Penis (tissue), 1 donor: Measurements from ENCODE around the gene NCKAP5L.

- PRO-cap = no peak
Measured at GRCh38 chr12:48881703-48882888, 16.4 kb upstream of the RND1 start.

DNA sequence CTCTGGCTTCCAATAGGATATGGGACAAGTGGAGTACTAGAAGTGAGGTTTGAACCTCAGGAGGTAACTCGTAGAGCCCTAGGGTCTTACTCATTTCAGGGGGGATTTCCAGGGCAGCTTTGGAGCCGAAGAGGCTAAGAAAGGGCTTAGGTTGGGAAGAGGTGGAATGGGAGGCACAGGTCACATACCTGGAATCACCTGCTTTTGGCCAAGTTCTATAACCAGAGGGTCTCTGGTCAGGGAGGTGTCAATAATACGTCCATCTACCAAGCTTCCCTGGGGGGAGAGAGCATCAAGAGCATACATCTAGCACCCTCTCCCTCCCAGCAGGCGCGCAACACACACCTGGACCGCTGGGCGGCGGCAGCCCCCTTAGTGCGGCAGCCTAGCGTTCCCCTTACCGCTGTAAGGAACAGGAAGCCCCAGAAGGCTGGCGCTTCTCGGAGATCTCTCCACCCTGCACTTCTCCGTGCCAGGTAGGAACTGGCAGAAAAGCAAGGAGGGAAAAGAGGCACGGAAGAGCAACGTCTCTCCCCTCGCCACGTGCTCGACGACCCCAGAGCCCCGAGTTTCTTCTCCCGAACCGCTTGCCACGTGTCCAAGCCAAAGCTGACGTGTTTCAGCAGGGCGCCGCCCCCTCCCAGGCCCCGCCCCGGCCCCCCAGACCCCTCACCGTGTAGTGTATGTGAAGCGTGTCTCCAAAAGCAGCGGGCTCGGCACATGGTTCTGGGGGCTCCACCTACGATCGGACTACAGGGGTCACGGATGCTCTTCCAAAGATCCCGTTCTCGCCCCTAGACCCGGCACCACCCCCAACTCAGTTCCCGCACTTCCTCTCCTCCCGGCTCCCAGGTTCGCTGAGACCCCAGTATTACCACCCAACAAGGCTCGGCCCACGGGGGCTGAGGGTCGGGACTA, 660 bp downstream of the FKBP11 start:
- PRO-cap = no peak

DNA sequence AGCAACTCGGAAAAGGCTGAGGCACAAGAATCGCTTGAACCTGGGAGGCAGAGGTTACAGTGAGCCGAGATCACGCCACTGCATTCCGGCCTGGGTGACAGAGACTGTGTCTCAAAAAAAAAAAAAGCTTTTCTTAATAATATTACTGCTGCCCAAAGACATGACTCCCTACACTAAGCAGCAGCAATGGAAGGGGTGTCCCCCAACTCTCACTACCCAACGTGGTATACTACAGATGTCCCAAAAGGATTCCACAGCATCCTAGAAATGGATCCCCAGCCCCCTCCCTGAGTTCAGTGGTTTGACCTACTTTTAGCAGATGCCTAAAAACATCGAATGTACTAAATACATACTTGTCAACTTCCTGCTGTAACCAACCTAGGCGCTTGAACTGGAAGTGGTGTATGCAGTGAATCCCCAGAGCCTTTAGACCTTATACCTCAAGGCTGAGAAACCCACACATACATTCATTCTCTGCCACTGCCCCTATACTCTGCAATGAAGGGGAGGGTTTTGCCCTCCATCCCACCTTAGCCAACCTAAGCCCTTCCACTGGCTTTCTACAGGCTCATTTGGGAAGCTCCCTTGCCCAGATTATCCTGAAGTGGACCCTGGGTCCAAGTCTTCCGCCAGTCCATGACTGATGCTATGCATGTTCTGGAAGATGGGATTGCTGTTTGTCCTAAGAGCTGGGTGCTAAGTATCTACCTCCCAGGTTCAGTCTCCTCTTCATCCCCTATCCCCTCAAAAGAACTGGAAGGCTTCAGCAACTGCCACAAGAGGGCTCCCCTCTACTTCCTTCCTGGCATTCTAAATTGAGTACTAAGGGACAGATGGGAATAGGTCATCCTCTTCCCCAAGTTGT, 8.7 kb upstream of the FKBP11 start:
- PRO-cap = no peak

DNA sequence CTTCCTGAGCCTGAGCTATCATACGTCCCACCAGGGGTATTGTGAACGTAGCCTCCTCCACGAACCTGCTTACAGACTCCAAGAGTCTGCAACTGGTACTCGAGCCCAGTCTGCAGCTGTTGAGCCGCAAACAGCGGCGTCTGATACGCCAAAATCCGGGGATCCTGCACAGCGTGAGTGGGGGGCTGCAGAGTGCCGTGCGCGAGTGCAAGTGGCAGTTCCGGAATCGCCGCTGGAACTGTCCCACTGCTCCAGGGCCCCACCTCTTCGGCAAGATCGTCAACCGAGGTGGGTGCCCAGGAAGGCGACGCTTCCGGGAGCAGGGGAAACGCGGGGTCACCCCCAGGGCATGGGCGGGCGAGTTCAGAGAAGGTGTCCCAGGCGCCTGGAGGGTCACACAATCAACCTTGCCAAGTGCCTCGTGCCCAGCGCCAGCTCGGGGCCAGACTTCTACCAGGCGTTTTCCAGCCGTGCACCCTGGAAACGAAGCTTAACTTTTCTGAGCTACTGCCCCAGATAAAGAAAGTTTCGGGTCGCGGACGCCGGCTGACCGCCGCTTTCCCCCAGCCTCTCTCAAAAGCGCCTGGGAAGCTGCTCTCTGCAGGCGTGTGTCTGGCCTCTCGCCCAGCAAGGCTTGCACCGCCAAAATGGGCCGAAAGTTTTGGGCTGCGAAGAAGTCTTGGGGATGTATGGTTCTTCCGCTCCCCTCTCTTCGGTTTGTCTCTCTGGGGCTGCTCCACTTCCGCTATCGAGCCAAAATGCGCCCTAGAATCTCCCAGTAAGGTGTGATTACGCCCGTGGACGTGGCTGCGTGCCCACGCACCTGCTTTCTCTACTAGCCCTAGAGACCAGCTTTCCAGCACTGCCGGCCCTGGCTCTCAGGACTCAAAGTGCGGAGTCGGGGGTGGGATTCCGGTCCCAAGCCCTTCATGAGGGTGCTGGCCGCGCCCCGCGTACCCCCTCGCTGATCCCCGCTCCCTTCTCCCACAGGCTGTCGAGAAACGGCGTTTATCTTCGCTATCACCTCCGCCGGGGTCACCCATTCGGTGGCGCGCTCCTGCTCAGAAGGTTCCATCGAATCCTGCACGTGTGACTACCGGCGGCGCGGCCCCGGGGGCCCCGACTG, 1.7 kb downstream of the WNT1 start:
- PRO-cap = no peak

- PRO-cap = no peak
Measured at GRCh38 chr12:49022966-49023870, 4.6 kb upstream of the PRKAG1 start.

GRCh38 chr12:49096846-49097299, 2.3 kb upstream of the DHH start:
- PRO-cap = no peak

- PRO-cap = no peak
Measured at GRCh38 chr12:49131903-49132574, 844 bp upstream of the TUBA1B start.

DNA sequence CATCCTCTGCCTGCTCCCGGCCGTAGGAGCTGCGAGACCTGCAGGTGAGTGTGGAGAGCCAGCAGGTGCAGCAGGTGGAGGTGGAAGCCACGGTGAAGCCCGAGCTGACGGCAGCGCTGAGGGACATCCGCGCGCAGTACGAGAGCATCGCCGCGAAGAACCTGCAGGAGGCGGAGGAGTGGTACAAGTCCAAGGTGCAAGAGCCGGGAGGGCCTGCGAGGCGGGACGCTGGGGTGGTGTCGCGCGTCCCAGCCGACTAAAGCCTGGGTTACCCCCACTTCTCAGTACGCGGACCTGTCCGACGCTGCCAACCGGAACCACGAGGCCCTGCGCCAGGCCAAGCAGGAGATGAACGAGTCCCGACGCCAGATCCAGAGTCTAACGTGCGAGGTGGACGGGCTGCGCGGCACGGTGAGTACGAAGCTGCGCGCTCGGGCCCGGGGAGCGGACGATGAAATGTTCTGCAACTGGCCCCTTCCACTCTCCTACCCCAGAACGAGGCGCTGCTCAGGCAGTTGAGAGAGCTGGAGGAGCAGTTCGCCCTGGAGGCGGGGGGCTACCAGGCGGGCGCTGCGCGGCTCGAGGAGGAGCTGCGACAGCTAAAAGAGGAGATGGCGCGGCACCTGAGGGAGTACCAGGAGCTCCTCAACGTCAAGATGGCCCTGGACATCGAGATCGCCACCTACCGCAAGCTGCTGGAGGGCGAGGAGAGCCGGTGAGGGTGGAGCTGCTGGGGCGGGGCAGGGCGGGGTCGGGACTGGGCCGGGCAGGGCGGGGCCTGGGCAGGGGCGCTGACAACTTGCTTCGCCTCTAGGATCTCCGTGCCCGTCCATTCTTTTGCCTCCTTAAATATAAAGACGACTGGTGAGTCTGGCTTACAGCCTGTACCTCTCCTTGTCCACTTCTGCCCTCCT, 2.2 kb downstream of the PRPH start:
- PRO-cap = no peak

DNA sequence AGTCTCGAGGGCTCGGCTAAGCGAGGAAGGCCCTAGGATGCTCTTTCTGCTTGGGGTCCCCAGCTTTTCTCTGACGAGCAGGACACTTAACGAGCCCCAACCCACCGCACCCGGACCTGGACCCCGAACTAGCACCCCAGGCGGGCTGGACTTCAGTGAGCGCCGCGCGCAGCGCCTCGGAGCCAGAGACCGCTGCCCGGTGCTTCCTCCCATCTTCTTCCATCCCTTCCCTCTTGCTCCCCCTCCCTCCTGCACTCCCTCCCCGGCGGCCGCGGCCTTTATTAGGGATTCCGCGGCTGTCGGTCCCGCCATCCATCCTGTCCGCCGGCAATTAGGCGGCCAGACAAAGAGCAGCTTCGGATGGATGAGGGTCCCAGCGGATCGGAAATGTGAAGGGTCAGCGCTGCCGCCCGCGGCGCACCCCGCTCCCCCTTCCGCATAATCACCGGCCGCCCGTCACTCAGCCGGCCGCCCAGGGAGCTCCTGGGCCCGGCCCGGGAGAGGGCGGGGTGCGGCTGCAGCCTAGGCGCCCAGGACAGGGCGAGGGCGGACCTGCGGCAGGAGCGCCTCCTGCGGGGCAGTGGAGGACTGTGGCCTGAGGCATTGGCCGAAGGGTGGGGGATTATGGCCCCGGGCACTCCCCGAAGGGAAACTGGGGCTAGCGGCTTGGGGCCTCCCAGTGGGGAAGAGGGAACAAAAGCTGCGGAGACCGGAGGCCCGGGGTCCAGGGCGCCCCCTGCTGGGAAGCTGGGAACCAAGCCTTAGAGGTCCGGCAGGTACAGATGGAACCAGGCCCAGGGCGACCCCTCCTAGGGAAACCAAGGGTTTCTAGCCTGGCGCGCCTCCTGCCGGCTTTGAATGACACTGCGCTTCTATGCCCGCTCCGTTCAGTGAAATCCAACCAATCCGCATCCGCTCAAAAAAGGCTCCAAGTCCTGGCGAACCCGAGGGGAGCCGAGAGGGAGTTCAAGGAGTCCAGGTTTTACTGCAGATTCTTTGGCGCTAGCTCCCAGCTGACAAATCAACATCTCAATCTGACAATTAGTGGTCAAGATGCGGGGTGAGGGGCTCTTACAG, 4.5 kb upstream of the DNAJC22 start:
- PRO-cap = no peak

DNA sequence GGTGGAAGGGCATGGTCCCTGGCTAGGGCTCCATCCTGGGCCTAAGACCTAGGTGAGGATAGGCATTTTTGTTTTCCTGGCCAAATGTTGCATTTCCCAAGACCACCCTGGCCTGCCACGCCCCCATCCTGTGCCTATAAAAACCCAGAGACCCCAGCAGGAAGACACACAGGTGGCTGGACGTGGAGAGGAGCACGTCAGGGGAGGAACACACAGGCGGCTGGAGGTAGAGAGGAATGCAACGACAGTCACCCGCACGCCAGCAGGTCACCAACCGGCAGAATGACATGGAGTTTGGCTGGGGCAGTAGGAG, 62.9 kb upstream of the KCNH3 start:
- PRO-cap = no peak

DNA sequence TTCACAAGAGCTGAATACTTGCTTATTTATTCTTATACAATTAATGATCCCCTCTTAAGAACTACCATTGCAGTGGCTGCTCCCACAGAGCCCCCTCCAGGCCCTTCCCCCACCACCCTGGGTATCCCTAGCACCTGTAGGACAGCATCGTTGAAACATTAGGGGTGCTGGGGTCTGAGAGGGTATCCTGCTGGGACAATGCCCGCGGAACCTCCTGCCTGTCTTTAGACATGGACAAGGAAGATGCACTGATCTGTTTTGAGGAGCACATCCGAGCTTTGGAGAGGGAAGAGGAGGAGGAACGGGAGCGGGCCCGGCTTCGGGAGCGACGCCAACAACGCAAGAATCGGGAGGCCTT, 13.1 kb downstream of the PRPF40B start:
- PRO-cap = no peak

DNA sequence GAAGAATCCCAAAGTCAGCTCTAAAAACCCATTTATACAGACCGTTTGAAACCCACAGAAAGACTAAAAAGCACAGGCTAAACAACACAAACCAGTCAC, 1.1 kb downstream of the FMNL3 start:
- PRO-cap = no peak

- PRO-cap = unidirectional peak, plus-strand start at chr12:49706641; unidirectional peak, plus-strand start at chr12:49706764
Measured at GRCh38 chr12:49706335-49707172, 651 bp downstream of the FMNL3 start.

GRCh38 chr12:49762715-49763186, 21.4 kb downstream of the TMBIM6 start:
- PRO-cap = no peak

DNA sequence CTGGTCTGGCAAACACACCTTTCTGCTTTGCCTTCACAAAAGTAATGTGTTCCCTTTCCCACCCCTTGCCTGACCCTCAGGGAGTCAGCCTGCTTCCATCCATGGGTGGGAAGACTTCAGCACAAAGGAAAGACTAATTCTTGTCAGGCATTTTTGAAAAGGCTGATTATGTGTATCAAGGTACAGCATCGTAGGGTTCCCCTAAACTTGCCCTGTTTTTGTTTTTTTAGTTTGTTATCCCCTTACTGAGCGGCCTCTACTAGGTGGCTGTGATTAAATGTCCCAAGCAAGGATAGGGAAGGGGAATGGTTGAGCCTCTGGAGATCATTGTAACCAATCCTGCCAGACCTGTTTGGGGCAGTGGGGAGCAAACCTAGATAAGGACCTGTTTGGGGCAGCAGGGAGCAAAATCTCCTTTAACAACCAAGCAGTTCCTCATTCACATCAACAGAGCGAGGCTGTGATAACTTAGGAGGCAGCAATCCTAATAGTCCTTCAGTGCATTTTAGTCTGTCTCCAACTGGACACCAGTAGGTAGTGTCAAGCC, 22.2 kb downstream of the TMBIM6 start:
- PRO-cap = no peak

DNA sequence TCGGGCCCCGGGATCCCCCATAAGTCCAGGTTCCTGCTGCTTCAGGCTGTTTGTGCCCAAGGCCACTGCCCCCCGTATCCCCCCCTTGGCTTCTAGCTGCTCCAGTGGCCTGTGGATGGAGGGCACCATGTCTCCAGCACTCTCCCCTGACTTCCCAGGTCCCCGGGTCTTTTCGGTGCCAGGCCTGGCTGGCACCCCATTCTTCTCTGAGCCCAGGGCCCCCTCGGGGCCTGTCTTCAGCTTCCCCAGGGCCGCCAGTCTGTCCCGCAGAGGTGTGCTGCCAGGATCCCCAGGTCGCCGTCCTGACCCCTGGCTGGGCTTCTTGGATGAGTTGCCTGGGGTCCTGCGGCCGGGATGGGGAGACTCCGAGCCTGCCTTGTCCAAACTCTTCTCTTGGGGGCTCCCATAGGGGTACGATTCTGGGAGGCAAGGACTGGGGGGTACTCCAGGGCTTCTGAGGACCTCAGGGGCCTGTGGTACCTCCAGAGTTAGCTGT, 32.6 kb downstream of the NCKAP5L start:
- PRO-cap = no peak

GRCh38 chr12:49828319-49828895, at the start of gene NCKAP5L:
NCKAP5L (minus strand) TSS chr12:49828413.
- PRO-cap = bidirectional peak, plus-strand start at chr12:49828543, minus-strand start at chr12:49828413

DNA sequence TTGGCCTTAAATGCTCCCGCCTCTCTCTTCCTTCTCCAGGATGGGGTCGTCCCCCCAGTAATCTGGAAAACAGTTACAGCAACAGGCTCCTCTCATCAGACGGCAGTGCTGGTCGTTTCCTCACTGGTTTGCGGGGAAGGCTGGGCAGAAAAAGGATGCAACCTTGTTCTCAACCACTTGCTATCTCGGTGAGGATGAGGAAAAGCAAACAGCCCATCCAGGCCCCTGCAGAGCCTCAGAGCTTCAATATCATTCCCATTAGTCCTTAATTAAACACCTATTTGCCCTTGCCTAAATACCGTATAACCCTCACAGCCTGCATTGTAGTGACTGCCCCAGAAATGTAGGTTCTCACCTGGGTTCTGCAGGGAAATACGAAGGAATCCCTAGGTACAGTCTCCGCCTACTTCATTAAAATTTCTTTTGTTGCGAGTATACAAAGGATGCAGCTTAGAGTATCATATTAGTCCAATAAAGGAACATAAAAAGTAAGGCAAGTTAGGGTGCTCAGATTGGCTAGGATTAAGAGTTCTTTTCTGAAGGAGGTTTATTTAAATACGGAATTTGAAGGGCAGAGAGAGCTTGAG, 776 bp upstream of the NCKAP5L start:
- PRO-cap = no peak

- PRO-cap = no peak
Measured at GRCh38 chr12:49867170-49867503, 24.2 kb upstream of the BCDIN3D start.

GRCh38 chr12:50082254-50083207, 2.6 kb upstream of the SMARCD1 start:
- PRO-cap = no peak